Myometrial cell (primary cell): ENCODE measurements around the genes C2orf15 and PDCL3.

GRCh38 chr2:98556498-98557172 is 51.7 kb downstream of the COA5 start:
- RAMPAGE, long total RNA: no peak

DNA sequence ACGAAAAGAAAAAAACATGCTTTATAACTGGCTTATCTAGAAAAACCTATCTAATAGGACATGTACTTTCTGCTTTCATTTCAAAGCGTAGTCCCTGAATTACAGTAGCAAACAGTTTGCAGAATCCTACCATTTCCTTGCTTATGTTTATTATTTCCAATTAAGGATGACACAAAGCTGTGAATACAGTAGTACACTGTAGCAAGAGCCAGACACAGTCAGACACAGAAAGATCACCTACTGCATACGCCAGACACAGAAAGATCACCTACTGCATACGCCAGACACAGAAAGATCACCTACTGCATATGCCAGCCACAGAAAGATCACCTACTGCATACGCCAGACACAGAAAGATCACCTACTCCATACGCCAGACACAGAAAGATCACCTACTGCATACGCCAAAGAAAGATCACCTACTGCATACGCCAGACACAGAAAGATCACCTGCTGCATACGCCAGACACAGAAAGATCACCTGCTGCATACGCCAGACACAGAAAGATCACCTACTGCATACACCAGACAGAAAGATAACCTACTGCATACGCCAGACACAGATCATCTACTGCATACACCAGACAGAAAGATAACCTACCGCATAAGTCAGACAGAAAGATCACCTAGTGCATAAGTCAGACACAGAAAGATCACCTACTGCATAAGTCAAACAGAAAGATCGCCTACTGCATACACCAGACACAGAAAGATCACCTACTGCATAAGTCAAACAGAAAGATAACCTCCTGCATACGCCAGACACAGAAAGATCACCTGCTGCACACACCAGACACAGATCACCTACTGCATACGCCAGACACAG is 25.9 kb downstream of the COA5 start:
- RAMPAGE, long total RNA: no peak

DNA sequence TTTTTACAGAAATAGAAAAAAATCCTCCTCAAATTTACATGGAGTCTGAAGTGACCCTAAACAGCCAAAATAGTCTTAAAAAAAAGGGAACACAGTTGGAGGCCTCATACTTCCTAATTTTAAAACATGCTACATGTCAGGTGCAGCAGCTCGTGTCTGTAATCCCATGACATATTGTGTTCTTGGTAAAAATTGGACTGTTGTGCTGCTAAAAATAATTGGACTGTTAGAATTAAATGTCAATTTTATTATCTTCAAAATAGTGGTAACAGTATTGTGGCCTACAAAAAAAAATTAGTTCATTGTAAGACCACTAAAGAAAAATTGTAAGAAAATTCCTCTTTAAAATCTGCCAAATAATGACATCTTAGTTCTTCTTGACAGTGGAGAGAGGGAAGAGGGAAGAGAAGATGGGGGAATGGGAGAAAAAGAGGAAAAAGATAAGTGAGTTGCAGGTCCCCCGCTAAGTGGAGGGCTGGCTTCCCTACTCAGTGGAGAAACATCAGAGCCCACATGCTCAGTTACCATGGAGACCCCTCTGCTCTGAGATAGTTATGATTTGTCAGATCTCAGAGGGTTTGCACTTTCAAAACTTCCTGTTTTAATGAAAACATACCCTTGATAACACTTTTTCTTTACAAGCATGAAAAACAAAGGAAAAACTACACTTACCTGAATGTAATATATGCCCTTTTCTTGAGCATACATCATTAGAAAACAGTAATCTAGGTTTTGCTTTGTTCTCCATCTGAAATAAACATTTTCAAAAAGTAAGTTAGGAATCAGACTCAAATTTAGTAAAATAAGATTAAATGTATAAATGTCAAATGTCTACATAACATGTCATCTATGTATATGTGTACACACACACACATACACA is 46.6 kb downstream of the UNC50 start:
- RAMPAGE, long total RNA: no peak

DNA sequence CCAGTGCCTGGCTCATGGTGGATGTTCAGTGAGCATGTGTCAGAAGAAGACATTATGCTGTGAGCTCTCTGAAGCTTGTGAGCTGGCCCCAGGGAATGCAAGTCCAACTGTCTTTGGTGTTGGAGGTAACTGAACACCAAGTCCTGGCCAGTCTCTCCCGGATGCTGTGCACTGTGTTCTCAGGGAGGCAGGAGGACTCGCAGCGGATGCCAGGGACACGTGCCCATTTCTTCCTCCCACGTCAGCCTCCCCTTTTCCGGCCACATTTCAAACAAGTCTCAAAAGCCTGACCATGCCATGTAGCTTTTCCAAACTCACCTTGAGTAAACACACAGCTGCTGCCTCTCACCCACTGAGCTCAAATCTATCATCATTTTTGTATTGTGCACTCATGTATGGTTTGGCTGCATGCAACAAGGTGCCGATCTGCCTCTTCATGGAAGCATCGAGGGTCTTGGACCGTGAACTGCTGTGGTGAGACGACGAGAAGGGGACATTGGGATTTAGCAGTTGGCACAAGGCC is 44.3 kb upstream of the MGAT4A start:
- RAMPAGE, long total RNA: no peak

- RAMPAGE, long total RNA: no peak
Measured at GRCh38 chr2:98909376-98910120, 26.5 kb downstream of the CRACDL start.

GRCh38 chr2:99140986-99142140 is at the start of gene C2orf15:
C2orf15 (plus strand) TSS chr2:99141707.
- RAMPAGE, long total RNA: no peak

- RAMPAGE, long total RNA: no peak
Measured at GRCh38 chr2:99319038-99319759, 16.9 kb downstream of the TXNDC9 start.

- RAMPAGE, long total RNA: no peak
Measured at GRCh38 chr2:99402471-99403316, 65.5 kb downstream of the EIF5B start.

DNA sequence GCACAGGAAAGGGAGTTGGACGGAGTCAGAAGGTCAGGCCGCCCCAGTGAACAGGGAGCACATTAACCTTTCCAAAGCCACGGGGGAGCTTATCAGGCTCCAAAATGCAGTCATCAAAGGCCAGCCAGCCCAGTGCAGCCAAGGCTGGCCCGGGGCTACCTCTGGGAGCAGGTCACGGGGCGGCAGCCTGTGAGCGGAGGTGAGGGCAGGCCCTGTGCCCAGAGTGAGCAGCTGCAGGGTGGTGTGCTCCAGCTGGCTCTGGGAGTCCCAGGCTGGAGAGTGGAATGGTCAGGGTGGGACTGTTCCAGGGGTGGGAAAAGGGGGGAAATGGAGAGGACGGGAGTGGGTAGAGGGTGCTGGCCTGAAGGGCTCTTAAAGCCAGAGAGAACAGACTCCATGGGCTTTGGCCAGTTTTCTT is 146.9 kb upstream of the REV1 start:
- RAMPAGE, long total RNA: no peak

GRCh38 chr2:99880619-99881233 is 261.7 kb downstream of the AFF3 start:
- RAMPAGE, long total RNA: no peak

GRCh38 chr2:100272560-100273443 is 49.5 kb downstream of the LONRF2 start:
- RAMPAGE, long total RNA: no peak

GRCh38 chr2:100290628-100291773 is 31.3 kb downstream of the LONRF2 start:
- RAMPAGE, long total RNA: no peak

DNA sequence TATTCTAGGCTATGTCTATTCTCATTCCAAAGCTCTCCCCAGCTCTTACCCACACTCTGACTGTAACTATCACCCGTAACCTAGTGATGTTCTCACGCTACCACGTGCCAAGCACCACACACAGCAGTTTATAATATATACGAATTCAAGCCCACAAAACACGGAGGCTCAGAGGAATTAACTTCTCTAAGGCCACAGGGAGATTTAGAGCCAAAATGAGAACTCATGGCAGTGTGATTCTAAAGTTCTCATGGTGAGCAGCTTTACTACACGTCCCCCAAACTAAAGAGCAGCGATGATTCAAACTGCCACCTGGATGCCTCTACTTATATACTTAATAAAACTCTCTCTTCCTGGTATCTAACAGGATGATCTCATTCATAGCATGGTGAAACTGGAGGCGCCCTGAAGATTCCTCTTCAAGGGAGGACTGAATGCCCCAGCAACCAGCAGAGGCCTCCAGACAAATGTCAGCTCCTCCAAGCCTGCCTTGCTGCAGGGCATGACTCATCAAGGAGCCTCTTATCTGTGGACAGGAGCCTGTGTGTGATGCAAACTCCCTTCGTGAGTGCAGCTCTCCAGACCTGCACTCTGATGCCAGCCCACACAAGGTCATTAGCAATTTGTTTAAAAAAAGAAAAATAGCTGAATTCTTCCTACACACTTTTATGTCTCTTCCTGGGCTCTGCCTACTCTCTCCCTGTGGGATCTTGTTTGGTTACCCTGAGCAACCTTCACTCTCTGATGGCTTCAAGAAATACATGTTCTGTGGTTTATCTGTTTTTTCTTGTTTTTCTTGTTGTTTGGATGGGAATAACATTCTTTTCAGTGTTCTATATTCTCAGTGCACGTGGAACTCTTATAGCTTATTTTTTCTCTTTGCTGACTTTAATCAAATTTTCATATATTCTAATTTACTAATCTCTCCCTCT is 30.3 kb downstream of the LONRF2 start:
- RAMPAGE, long total RNA: no peak

GRCh38 chr2:100554817-100555322 is 7.9 kb upstream of the PDCL3 start:
- RAMPAGE, long total RNA: no peak

DNA sequence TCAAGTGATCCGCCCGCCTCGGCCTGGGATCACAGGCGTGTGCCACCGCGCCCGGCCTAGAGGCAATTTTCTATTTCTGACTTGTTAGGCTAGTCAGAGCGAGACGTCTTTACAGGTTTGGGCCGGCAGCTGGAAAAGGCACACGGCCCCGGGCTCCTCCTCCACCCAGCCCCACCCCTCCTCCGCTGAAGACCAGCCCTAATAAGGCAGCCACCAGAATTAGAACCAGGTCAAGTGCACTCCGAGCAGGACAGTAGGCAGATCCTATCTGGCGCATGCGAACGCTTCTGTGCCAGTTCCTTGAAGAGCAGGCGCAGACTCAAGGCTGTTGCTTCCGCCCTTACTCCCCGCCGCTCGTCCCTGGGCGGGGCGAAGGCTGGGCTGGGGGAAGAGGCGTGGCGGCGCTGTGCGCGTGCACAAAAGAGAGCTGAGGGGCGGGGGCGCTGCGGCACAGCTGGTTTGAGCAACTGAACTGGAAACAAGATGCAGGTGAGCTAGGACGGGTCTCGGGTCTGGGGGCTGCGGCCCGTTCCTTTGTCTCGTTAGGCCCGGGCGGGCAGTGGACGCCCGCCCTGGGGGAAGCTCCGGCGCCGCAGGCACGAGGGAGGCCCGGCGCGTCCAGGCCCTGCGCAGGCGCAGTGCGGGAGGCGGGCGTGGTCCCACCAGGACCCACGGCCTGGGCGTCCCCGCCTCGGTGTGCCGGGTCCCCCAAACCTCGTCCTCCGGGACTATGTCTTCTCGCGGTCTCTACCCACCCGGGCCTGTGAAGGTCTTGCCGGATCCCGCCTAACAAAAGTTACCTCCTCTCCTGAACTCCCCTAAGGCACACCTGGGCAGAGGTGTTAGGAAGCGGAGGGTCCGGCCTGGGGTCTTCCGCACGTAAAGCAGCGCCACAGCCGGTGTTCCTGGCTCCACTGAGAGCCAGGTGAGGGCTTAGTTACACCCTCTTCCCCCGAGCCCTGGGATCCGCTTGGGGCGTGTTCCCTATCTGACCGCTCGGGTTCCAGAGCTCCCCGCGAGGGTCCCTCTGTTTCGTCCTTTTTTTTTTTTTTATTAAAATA is at the start of gene PDCL3:
TSS of gene PDCL3 (plus strand) at position 409 of the 1,061 bp plus-strand sequence.
- RAMPAGE, long total RNA: start-site peak on the plus strand centred at position 427 of the sequence, 87 bp wide, 574 and 803 reads in 2 replicates

- RAMPAGE, long total RNA: no peak
Measured at GRCh38 chr2:100793823-100794375, 26.0 kb upstream of the NPAS2 start.

DNA sequence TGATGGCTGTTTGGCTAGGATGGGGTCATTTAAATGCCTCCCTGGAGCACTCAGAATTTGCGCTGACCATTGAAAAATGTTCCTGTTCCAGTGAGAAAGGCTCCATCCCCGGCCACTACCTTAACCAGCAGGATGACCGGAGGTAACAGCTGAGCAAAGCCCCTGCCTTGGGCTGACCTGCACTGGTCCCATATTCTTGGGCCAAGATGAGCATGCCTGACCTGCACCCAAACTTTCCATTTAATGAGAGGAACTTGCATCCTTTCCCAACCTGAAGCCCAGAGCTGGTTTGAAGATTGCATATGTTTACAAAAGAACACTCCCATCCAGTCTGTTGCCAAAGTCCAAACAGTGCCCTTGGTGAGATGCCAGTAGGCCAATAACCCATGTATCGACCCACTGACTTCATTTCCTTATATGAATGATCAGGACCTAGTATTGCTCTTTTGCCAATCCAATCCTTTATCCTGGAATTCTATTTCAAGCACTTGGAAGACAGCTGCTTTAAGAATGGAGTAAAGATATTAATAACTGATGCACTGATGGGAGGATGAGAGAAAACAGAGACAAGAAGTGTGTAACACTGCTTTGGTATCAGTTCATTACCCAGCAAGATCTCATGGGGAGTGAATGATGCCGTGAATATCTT is 5.4 kb upstream of the NPAS2 start:
- RAMPAGE, long total RNA: no peak

DNA sequence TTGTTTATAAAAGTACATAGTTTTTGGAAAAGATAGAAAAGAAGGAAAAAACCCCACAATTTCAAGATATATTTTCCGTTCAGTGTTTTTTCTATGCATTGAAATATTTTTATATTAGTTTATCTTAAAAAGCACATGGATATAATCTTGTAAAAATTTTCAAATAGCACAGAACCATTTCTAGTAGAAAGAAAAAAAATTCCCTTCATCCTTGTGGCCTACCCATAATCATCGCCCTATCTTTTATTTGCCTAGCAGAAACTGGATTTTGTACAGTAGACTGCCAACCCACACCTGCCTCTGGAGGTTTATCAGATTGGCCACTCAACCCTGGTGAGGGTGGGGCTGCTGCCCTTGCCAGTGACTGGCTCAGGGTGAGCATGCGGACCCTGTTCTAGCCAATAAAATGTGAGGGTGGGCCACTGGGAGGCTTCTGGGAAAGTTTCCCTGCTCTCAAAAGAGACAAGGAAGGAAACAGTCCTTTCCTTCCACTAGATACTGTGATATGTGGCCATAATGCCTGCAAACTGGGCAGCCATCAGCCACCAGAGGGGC is 5.4 kb downstream of the NPAS2 start:
- RAMPAGE, long total RNA: no peak

DNA sequence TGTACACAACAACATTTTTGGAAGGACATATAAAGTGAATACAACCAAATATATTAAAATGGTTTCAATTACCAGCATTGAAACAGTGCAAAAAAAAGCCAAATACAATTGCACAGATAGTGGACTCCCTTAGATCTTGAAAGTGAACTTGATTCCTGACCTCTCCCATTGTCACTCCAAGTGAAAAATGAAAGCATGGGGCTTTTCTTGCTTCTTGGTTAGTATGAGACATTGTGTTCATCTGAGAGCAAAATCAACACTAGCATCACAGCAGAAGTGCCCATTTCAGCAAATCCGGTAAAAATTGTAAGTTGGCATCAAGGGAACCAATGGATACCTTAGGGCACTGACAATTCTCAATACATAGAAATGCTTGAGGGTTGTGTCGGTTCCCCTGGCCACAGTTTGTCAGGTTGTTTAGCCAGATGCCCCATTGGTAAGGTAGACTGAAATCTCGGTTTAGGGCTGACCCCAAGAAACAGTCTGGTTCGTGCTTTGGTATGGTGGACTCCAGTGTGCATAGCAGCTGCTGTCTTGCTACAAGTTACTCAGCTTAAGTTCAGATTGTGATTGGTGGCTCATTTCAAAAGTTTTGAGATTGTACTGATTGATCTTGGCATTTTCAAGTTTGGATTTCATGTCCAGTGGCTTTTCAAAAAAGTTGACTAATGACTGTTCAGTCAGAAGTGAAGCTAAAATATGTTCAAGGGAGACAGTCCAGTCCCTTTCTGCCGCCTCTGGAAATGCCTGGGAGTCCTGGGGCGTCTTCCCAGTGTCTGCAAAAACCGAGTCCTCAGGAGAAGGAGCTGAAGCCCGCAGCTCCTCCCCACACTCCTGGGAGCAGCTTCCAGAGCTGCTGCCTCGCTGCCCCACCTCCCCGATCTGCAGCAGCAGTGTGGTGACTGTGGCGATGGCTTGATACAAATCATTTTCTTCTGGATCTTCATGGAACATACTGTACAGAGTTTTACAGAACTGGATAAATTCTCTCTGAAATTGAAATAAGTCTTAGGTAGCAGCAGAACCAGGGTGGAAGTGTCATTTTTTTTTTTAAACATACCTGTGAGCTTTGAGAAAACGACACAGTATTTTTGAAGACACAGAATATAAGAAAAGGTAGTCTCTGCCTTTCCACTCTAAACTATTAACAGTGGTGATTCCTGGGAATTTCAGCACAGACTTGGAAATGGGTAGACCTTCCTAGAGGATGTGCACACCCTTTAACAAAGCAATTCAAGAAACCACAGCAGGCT is 5.6 kb downstream of the RPL31 start:
- RAMPAGE, long total RNA: no peak

- RAMPAGE, long total RNA: no peak
Measured at GRCh38 chr2:101086416-101086746, 64.8 kb downstream of the TBC1D8 start.